ENCODE data around the genes MAN1A2 and HAO2.

DNA sequence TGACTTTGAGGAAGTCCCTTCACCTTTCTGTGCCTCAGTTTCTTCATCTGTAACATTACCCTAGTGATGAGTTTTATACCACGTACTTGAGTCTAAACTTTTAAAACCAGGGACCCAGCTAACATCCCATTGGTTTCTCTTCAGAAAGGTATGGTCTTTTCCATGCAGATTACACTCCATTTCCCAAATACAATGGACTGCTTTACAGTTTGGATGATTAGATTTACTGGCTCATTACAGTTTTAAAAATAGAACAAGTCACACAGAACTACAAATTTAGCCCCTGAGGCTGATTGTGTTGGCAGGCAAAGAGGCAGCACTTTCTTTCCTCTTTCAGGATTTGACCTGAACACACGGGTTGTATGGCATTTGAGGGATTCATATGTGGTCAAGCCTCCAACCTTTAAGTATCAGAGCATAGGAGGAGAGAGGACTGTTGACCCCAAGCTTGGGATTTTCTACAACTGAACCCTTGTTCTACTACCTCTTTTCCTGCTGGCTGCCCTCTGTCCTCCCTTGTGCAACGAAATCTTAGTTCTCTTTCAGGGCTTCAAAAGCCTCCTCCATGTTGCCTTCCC lies 21.8 kb upstream of the VTCN1 start:
- PRO-cap = no peak
- RAMPAGE, long total RNA, 4 experiments = no peak in any of the 4 experiments

- PRO-cap = bidirectional peak, plus-strand start at chr1:117366955, minus-strand start at chr1:117366685; bidirectional peak, plus-strand start at chr1:117367177, minus-strand start at chr1:117367166; bidirectional peak, plus-strand start at chr1:117367468, minus-strand start at chr1:117367316
- RAMPAGE, long total RNA, 4 experiments = start-site peak on the plus strand in 2 of 4 experiments, at chr1:117367446-117367471 at its widest, 26 to 78 reads per replicate
Observed at GRCh38 chr1:117366623-117367671, at the start of gene MAN1A2. Gene MAN1A2, plus strand, starts transcription at chr1:117367449.

DNA sequence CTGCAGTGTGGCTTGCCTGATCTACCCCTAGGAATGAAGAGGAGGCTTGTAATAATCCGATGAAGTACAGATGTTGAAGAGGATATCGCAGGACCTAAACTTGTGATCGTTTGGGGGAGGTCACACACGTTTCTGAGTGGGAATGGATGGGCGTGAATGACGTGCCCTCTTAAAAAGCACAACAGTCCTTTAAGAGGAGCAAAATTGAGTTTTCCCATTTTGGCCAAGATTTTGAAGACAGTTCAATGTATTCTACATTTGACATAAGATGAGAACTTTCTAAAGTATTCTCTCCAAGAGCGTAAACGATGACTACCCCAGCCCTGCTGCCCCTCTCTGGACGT lies 599 bp downstream of the MAN1A2 start:
- PRO-cap = no peak
- RAMPAGE, long total RNA, 4 experiments = no peak in any of the 4 experiments

- PRO-cap = unidirectional peak, plus-strand start at chr1:117611062
- RAMPAGE, long total RNA, 4 experiments = no peak in any of the 4 experiments
Observed at GRCh38 chr1:117610996-117611801, 5.4 kb downstream of the TENT5C start.

DNA sequence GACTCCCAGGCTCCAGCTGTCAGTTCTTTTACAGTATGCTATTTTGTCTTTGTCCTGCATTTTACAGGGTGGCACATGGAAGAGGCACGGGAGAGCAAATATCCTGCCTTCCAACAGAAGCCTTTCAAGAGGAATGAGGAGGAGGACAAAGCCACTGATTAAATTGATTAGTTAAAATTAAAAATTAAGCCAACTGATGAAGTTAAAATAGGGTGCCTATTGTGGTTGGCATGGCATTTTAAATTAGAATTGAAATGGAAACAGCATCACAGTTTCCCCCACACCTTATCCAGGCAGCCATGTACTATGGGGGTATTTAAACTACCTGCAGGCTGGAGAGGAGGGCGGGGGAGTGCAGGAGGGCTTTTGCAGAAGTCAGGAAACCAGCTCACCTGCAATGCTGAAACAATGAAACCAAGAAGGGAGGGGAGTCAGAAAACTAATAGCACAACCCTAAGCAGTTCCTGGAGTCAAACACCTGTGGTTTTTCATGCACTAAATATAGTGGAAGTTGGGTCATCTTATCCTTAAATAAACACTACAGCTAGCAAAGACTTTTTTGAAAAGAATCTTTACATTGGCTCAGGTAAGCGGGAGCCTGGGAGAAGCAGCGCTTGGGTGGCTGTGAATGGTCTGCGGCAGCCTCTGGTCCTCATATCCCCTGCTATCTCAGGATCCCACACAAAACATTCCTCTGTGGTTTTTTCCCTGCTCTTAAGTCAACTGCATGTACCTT lies 26.3 kb downstream of the TENT5C start:
- PRO-cap = bidirectional peak, plus-strand start at position 585 of the sequence, minus-strand start at position 410 of the sequence
- RAMPAGE, long total RNA, 4 experiments = start-site peak on the minus strand in 1 of 4 experiments, centred at position 289 of the sequence, 16 reads per replicate

- PRO-cap = bidirectional peak, plus-strand start at chr1:117639015, minus-strand start at chr1:117638781; unidirectional peak, plus-strand start at chr1:117639015
- RAMPAGE, long total RNA, 4 experiments = no peak in any of the 4 experiments
Observed at GRCh38 chr1:117638559-117639085, 32.8 kb downstream of the TENT5C start.

DNA sequence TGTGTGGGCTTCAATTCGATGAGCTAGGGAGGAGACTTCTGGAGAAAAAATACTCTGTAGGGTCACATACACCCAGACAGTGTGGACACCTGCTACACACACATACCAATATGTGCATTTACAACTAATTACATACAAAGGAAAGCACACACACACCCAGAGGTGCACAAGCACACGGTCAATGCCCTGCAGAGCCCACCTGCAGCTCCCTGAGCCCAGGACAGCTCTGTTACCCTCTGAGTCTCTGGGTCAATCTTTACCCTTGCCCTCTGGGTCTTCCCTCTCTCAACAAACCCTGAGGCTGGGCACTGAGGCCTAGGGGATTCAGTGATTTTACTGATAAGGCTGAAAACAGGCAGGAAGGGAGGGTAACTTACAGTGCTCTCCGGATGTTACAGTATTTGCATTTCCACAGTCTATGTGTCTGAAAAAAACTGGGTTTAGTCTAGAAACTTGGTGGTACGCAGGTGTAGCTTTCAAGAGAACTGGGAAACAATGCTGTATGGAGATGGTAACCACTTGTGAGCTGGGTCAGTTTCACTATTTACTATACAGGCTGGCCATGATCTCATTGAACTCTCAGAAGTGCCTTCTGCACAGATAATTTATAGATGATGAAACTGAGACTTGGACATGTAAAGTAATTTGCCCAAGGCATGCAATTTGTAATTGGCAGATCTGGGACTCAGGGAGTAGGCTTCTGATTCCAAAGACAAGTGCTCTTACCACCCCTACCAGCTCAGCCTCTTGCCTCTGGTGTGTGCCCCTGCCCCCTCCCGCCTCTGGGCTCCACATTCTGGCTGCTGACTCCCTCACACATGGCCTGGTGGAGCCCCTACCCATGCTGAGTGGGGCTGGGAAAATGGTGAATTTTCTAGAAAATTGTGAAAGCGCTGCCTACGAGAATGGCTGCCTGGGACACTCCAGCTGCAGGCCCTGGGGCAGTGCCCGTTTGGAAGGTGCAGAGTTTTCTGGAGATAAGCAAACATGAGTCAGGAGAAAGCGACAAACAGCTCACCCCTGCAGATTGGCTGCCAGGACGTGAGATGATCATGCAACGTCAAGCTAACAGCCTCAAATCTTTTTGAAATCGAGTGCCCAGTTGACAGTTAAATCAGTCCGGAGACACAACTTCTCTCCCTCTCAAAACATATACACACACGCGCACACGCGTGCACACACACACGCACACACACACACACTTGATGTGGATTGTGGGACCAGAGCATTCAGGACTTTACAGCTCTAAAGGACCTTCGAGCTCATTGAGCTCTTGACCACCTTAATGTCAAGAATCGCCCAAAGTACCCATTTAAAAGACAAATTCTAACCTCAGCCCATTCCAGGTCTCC lies 48.9 kb downstream of the TENT5C start:
- PRO-cap = unidirectional peak, minus-strand start at position 228 of the sequence
- RAMPAGE, long total RNA, 4 experiments = start-site peak on the plus strand in 1 of 4 experiments, centred at position 689 of the sequence, 16 reads per replicate; start-site peak on the minus strand in 1 of 4 experiments, centred at position 328 of the sequence, 165 reads per replicate

DNA sequence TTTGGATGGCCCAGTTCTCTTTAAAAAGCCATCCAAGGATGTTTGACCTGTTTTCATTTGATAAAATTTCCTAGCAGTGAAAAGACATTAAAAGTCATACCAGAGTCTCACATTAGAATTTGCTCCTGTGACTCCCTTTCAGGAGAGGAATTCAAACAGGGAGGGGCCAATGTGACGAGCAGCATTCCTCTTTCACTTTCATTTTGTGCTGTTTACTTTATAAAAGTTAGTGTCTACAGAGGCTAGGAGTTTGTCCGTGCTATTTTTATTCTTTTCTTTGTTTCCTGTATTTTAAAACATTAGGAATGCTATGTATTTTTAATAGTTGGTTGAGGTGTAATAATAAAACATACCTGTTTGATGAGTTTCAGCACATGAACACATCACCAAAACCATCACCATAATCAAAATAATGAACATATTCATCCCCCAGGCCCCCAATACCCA lies 129.2 kb downstream of the TENT5C start:
- PRO-cap = no peak
- RAMPAGE, long total RNA, 4 experiments = no peak in any of the 4 experiments

DNA sequence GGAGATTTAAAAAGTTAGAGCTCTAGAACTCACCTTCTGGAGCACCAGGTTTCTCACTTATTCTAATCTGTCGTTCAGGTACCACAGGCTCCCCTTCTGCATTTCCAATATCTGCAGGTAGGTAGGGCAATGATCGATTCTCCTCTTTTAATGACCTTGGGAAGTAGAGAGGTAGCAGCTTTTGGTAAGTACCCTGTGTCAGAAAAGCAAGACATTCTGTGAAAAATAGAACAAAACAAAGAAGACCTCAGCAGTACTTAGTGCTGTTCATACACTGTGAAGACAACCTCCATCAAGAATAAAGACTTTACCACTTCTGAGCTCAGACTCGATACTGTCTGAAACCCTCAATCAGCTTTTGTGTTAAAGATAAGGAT lies 30.4 kb downstream of the GDAP2 start:
- PRO-cap = no peak
- RAMPAGE, long total RNA, 4 experiments = start-site peak on the minus strand in 1 of 4 experiments, centred at position 154 of the sequence, 15 reads per replicate

GRCh38 chr1:118291610-118292227 lies 106.7 kb upstream of the SPAG17 start:
- PRO-cap = no peak
- RAMPAGE, long total RNA, 4 experiments = no peak in any of the 4 experiments

- PRO-cap = no peak
- RAMPAGE, long total RNA, 4 experiments = no peak in any of the 4 experiments
Observed at GRCh38 chr1:118914121-118914726, 73.9 kb downstream of the TBX15 start.

DNA sequence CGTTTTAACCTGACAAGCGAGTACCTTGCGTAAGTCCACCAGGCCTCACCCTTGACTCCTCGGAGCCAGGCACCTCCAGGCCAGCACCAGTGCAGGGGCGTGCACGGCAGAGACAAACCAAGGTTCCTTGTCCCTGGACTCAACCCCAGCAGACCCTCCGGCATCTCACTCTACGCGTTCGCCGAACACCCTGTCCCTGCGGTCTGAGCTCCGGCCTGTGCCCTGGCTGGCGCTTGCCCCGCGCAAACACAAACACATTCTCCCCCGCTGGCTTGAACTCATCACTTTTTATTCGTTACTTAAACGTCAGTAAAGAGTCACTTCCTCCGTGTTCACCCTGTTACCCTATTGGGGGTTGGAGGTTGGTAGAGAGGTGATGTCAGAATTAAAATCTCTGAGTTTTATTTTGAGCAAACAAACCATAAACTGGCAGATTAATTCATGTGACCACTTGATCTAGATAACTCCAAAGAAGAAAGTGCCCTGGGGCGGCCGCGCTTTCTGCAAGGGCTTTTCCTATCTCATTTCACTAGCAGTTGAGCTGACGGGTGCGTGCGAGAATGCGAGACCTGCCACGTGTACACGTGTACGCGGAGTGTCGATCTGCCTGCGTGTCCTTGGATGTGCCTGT lies 4.4 kb downstream of the TBX15 start:
- PRO-cap = no peak
- RAMPAGE, long total RNA, 4 experiments = no peak in any of the 4 experiments

- PRO-cap = no peak
- RAMPAGE, long total RNA, 4 experiments = no peak in any of the 4 experiments
Observed at GRCh38 chr1:119101458-119102181, 38.8 kb downstream of the WARS2 start.

DNA sequence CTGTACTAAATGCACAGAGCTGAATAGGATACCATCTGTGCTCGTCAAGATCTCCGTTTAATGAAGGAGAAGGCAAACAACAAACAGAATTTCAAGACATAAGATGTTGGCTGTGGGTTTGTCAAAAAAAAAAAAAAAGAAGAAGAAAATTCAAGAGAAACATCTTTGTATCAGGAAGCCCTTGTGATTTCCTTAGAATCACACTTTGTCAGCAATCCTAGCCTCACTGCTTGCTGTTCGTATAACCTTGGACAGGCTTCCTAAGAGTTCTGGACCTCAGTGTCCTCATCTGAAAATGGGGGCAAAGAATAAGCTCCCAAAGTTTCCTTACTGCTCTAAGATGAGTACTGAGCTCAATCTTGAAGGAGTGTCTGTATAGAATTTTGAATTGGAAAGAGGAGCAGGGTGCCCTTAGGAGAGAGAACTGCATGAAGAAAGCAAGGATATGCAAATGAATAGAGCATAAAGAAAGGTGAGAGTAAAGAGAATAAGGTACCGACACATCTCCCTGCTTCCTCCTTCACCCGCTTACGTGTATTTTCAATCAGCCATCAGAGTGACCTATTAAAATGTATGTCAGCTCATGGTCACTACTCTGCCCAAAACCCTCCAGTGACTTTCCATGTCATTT lies 9.1 kb upstream of the WARS2 start:
- PRO-cap = no peak
- RAMPAGE, long total RNA, 4 experiments = start-site peak on the plus strand in 1 of 4 experiments, centred at position 283 of the sequence, 6 reads per replicate

GRCh38 chr1:119294701-119295170 lies 73.8 kb upstream of the HAO2 start:
- PRO-cap = no peak
- RAMPAGE, long total RNA, 4 experiments = no peak in any of the 4 experiments

GRCh38 chr1:119368638-119368915 lies at the start of gene HAO2:
Gene HAO2, plus strand, starts transcription at chr1:119368785.
- PRO-cap = no peak
- RAMPAGE, long total RNA, 4 experiments = no peak in any of the 4 experiments

DNA sequence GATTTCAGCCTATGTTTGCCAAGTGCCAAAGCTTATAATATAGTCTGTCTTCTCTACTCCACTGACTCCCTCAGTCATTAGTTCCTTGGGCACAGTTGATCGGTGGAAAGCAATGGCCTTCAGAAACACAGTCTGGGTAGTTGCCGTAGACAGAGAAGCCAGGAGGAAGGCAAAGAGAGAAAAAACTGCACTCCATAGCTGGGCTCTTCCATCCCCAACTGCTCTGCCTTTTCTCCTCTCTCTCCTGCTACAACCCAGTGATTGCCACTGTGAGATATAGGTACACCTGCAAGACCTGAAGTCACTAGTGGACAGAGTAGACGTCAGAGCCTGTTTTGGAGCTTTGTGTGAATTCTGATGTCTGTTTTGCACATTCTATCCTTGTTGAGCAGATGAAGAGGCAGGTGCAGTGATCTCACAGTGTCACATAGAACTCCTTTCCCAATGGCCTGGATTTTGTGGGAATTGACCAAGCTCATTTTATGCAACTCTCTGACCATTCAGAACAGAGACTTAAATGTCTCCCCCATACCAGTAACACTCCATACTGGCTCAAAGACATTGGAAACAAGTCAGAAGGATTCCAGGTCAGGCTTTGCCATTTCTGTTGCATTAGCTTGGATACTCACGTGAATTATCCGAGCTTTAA lies 2.2 kb downstream of the HAO2 start:
- PRO-cap = no peak
- RAMPAGE, long total RNA, 4 experiments = no peak in any of the 4 experiments

DNA sequence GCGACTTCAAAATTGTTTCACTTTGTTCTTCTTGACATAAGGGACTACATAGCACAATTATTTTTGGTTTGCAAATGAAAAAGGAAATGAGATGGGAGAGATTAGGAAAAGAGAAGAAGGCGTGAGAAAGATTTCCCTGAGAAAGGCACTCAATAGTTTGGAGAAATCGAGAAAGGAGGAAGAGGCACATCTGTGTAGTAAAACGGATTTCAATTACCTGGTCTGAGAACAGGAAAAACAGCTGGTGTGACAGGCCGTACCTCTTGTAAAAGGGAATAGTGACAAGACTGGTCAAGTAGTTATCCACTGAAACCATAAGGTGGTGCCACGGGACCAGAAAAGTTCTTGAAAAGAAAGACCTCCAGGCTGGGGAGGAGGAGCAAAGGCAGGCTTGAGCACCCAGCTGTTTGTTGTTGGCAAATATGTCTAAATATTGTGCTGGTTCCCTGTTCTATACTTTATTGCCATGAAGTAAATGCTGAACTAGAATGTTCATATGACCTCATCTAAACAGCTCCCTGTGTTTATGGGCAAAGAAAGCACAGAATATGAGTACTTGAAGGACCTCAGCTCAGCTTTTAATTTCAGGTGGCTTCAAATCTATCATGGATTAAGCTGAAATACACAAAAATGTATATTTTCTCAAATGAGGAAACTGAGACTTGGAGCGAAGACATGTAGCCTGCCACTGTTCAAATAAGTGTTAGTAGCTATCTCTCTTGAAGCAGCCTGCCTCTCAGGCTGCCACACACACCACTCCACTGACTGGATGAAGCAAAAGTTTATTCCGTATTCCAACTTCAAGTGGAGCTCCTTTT lies 4.0 kb downstream of the HAO2 start:
- PRO-cap = no peak
- RAMPAGE, long total RNA, 4 experiments = no peak in any of the 4 experiments

GRCh38 chr1:119773556-119774299 lies 5.0 kb upstream of the HMGCS2 start:
- PRO-cap = no peak
- RAMPAGE, long total RNA, 4 experiments = no peak in any of the 4 experiments

DNA sequence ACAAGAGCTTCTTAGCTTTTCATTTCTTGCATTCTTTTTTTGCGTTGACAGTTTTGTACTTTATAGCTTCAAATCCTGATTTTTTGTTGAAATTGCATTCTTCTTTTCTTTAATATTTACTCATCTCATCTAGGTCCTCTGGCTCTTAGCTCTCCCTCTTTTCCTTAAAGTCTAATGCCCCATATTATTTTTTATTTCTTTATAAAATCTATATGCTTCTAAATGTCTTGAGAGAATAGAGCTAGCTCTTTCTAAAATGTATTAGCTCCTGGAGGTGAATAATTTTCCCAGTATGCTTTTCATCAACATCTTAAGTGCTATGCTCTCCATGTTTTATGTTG lies 17.4 kb downstream of the ADAM30 start:
- PRO-cap = no peak
- RAMPAGE, long total RNA, 4 experiments = no peak in any of the 4 experiments